Prostate gland (tissue), 2 donors: ENCODE measurements around a stretch of chr9.

- PRO-cap: no peak
- RAMPAGE, long total RNA, 2 experiments: no peak in any of the 2 experiments
Measured at GRCh38 chr9:95876186-95876588, 696 bp downstream of the ERCC6L2 start.

DNA sequence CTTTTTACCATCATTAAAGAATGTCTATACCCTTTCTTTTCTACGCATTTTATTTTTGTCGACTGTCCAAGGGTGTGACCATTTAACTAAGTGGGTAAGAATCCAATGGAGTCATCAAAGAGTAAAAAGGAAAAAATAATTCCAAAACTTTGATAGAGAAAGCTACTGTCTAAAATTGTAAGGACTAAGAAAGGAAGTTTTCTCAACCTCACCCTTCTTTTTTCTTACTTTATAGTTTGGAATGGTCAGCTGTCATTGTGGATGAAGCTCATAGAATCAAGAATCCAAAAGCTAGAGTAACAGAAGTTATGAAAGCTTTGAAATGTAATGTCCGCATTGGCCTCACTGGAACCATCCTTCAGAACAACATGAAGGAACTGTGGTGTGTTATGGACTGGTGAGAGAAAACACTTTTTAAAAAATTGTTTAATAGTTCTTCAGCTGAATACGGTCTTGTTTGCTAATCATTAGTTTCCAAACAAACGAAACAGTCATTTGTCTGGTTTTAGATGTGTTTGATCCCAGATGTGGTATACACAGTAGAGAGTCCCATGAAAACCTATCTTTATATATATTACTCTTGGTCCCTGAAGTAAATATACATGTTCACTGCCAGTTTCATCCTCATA lies 40.1 kb downstream of the ERCC6L2 start:
- PRO-cap: no peak
- RAMPAGE, long total RNA, 2 experiments: no peak in any of the 2 experiments

DNA sequence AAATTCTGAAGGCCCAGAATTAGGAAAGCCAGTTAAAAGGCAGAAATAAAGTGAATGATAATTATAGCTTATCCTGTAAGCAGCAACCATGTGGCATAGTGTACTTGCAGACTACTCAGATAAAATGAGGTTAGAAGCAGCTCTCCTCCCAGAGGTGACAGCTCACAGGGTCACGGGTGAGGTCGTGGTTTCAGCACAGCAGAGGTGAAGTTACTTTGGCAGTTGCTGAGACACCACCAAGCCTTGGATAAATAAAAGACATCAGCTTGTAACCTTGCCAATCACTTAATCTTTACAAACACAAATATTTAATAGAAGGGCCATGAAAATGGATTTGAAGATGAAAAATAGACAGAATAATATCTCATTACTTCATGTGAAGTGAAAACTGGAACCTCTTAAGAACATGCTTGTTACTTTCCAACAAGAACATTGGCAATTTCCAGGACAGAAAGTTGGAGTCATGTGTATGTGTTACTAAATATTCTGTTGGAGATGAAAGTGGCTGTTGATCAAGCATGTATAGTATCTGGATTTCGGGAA lies 134.3 kb downstream of the ERCC6L2 start:
- PRO-cap: bidirectional peak, plus-strand start at position 221 of the sequence, minus-strand start at position 126 of the sequence
- RAMPAGE, long total RNA, 2 experiments: no peak in any of the 2 experiments

DNA sequence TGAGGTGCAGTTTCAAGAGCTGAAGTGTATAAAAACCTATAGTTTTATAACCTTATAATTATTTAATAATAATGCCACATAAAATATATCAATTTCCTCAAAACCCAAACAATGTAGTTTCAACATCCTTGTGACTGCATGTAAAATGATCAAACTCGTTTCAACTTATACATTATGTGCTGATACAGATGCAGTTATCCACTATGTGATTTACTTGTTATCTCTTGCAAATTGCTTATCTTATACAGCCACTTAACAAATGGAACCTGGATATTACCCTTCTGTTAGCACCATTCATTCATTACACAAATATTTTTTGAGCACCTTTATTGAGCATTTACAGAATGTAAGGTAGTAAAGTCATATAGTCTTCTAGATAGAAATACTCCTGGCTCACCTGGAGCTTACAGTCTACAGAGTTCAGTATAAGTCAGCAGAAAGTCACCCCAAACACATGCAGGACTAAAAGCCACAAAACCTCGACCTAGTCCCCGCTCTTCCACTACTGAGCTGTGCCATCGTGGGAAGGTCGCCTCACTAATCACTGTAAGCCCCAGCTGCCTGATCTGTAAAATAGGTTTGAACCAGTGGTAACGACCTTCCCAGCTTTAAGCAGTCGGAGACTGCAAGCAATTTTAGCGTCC lies 1.6 kb downstream of the ZNF367 start:
- PRO-cap: no peak
- RAMPAGE, long total RNA, 2 experiments: no peak in any of the 2 experiments

DNA sequence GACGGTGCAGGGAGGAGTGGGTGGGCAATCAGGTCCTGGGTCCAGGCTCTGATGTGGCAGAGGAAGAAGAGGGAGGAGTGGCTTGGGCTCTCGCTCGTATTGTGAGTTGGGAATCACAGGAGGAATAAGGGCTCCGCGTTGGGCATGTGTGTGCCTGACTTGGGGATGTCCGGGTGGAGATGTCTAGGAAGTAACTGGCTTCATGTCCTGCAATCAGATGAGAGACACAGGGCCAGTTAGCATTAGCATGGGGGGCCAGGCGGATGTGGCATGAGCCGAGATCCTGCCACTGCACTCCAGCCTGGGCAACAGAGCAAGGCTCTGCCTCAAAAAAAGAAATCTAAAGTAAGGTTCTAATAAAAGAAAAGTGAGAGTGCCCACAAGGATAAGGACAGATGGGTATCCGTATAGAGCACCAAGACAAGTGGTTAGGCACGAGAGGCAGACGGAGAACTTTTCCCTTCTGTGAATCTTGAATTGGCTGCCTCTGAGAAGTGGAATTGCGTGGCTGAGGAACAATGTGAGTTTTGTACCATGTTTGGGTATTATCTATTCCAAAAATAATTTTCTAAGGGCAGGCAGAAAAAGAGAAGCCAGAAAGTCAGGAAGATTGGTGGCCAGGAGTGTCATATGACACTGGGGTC lies 14.2 kb downstream of the HABP4 start:
- PRO-cap: no peak
- RAMPAGE, long total RNA, 2 experiments: no peak in any of the 2 experiments

DNA sequence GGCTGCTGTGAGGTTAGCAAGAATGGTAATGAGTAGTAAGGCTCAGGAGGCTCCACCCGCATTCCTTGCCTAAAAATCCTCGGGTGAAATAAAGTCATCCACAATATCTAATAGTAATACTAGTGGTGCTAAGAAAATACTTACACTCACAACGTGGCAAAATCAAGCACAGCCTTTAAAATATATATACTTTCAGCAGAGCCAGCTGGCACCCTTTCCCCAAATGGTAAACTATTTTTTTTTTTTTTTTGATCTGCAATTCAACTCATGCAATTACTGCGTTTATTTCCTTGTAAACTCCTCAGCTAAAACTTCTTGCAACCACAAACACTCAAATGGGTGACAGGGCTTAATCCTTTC lies 53.5 kb downstream of the CDC14B start:
- PRO-cap: no peak
- RAMPAGE, long total RNA, 2 experiments: no peak in any of the 2 experiments

DNA sequence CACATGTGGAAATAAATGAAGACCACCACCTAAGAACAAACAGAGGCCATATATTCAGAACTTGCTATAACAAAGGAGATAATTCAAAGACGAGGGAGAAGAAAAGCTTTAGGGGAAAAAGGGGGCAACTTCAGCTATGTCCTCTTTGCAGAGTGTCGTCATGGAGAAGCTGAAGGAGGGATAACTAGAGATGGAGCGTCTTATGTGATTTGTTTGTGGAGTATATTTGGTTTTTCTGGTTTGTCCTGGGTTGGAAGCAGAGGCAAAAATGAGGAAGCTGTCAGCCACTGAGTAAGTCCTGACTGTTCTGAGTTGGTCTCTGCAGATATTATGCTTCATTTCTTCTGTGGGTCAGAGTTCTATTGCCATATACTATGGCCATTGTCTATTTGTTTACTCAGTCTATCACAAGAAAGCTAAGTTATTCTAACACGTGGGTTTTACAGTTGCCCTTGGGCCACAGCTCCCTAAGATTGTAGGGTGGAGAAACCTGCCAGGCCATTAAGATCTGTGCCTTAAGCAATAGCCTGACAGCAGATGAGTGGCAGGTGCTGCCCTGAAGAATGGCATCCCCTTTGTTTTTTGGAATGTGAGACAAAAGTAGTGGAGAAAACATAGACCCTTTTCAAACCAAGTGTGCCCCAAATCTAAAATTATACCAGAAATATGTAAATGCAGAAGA lies 2.9 kb upstream of the CTSV start:
- PRO-cap: no peak
- RAMPAGE, long total RNA, 2 experiments: no peak in any of the 2 experiments

- PRO-cap: no peak
- RAMPAGE, long total RNA, 2 experiments: no peak in any of the 2 experiments
Measured at GRCh38 chr9:97327881-97328247, 20.4 kb downstream of the CCDC180 start.

DNA sequence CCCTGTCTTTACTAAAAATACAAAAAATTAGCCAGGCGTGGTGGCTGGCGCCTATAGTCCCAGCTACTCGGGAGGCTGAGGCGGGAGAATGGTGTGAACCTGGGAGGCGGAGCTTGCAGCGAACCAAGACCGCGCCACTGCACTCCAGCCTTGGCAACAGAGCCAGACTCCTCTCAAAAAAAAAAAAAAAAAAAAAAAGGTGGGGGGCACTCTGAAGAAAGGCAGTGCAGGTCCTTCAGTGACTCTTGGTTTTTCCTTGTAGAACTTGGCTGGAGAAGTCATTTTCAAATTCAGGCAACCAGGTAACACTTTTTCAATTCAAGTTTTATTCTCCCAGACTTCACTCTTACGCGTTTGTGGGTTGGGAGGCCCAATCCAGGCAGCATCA lies 22.4 kb downstream of the CCDC180 start:
- PRO-cap: no peak
- RAMPAGE, long total RNA, 2 experiments: no peak in any of the 2 experiments

GRCh38 chr9:97330280-97330880 lies 22.9 kb downstream of the CCDC180 start:
- PRO-cap: no peak
- RAMPAGE, long total RNA, 2 experiments: no peak in any of the 2 experiments

DNA sequence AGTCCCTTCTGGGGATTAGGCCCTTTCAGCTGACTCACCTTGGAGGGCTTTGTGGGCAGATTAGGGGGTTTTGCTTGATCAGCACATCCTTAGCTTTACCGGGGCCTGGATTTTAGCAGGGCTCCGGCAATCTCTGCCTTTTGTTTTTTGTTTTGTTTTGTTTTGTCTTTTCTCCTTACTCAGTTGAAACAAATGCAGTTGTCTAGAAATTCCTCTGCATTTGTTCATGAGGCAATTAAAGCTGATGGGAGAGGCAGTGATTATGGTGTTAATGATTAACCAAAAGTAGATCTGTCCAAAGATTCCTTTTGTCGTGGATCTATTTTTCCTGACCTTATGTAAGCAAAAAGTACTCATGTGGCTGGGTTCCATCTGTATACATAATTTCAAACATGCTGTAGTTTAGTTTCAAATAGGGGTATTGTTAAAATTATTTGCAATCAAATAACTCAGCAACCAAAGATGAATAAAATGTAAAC lies 5.2 kb upstream of the TDRD7 start:
- PRO-cap: no peak
- RAMPAGE, long total RNA, 2 experiments: no peak in any of the 2 experiments

DNA sequence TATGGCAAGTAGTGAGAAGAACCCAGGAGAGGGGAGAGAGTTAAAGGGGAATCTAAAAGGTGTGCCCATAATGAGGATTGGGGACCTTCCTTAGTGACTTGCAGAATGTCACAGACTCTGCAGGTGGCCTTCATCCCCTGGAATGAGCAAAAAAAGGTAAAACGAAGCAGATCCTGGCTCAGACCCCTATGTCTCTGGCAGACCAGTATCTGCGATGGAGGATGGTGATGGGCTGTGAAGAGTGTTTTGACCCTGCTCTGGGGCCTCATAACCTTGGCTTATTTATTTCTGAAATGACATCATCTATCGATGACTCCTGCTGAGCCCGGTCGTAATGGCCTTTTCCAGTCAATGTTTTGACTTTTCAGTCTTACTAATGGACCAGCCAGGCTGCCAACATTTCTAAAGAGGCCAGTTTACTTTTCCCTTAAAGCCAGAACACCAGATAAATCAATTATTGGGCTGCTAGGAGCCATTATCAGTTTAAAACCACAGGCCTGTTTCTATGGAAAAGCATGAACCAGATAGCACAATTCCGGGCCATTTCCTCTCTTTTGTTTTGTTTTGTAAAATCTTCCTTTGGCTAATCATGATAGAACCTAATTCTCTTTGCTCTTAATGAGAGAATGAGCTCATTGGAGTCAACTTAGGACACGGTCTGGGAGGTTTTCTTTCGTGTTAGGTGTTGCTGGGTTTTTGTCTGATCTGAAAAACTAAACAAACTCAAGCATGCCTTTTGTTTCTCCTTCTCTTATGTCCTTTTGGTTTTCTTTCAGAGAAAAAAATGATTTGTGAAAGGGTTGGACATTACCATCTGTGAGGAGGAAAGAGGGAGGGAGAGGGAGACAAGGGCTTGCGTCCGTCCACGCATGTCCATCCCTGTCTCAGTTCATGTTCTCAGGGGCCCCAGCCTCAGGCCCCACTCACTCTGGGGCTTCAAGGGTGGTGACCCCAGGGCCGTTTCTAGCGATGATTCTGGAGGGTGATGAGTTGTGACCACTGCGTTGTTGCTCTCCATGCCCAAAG lies 3.3 kb downstream of the TMOD1 start:
- PRO-cap: no peak
- RAMPAGE, long total RNA, 2 experiments: no peak in any of the 2 experiments

GRCh38 chr9:97524018-97524578 lies 22.6 kb downstream of the TMOD1 start:
- PRO-cap: no peak
- RAMPAGE, long total RNA, 2 experiments: no peak in any of the 2 experiments

GRCh38 chr9:97528054-97528870 lies 26.8 kb downstream of the TMOD1 start:
- PRO-cap: no peak
- RAMPAGE, long total RNA, 2 experiments: no peak in any of the 2 experiments

- PRO-cap: no peak
- RAMPAGE, long total RNA, 2 experiments: no peak in any of the 2 experiments
Measured at GRCh38 chr9:97562644-97562977, 61.1 kb downstream of the TMOD1 start.

GRCh38 chr9:97572685-97573227 lies 60.4 kb downstream of the TSTD2 start:
- PRO-cap: no peak
- RAMPAGE, long total RNA, 2 experiments: no peak in any of the 2 experiments

- PRO-cap: no peak
- RAMPAGE, long total RNA, 2 experiments: no peak in any of the 2 experiments
Measured at GRCh38 chr9:97594465-97595057, 38.6 kb downstream of the TSTD2 start.

DNA sequence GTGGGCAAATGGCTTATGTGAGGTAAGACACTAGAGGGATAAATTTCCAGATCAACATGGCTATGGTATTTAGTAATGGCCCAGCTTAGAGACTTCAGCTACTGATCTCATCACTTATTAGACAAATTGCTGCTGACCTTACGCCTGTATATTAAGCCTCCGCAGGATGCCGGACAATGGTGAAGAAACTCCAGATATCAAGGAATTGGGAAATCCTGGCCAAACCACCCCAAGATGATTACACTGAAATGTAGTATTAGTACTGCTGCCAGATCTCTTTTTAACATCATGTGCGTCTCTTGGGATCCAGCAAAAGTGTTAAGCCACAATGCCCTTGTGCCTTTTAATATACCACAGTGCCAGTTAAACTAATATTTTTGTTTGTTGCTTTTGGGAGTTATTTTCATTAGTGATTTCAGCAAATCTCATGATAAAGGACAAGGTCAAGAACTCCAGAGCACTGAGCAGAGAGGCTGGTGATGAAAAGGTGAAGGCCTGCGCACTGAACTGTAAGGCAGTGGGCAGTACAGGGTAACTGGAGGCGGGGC lies 32.6 kb downstream of the TSTD2 start:
- PRO-cap: no peak
- RAMPAGE, long total RNA, 2 experiments: no peak in any of the 2 experiments

DNA sequence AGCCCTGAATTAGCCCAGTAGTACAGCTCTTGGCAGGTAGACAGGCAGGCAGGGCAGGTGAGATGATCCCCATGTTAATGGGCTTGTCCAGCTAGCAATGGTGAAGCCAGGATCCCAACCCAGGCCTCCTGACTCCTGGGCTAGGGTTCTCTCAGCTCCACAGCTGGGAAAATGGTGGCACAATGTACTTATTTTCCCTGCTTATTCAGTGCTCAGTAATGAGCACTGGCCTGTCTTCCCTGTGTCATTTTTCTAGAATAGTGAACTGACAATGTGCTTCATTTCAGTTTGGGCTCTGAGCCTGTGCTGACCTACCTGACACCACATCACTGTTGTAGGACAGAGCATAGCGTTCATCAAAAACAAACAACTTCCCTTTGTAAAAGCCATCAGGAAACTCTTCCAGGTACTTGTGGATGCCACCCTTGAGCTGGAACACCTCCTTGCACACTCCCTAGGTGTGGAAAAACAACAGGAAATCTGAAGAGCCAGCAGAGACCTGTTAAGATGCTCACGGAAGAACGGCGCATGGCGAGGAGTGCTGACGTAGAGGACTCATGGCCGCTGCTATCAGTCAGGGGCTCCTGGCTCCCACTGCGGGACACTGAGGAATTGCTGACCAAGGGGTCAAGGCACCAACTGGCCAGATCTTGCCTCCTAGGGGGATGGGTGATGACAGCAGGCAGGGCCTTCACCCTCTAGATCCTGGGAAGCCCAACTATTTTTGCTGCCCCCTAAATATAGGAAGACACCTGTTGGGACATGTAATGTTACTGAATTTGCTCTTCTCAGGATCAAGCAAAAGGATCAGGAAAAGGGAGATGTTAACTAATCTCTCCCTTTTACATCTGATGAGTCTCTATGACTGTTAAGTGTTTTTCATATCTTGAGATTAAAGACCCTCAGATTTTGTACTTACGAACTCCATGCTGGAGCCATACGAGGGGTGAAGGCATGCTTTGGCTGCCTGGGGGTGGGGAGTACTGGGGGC lies 28.5 kb downstream of the TSTD2 start:
- PRO-cap: no peak
- RAMPAGE, long total RNA, 2 experiments: no peak in any of the 2 experiments

DNA sequence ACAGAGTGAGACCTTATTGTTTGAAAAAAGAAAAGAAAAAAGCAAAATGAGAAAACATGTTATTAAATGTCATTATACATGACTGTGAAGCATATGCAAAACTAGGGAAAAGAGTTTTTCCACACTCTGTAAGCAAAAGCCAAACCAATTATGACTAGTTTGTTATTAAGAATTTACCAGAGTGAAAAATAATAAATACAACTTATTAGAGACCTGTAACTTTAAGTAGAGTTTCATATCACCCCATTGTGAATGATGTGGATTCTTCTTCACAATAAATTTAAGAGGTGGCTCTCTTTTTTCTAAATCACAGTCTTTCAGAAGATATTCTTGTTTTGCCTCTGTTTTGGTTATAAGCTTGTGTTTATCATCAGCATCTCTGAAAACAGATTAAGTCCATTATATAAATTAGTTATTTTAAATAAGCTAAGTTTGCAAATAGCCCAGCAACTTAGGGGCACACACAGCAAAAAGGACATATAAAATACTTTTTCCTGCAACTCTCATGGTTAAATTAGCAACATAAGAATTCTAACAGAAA lies 10.2 kb downstream of the XPA start:
- PRO-cap: no peak
- RAMPAGE, long total RNA, 2 experiments: no peak in any of the 2 experiments